Prostate gland (tissue), 2 donors: ENCODE data around the gene CLEC9A.

- PRO-cap, result unidirectional peak, plus-strand start at chr12:8681600
- RAMPAGE, long total RNA, 2 experiments, result no peak in any of the 2 experiments
Observed at GRCh38 chr12:8680993-8682048, 16.5 kb upstream of the RIMKLB start.

GRCh38 chr12:8697012-8697674, 648 bp upstream of the RIMKLB start:
- PRO-cap, result unidirectional peak, plus-strand start at chr12:8697414; bidirectional peak, plus-strand start at chr12:8697626, minus-strand start at chr12:8697557
- RAMPAGE, long total RNA, 2 experiments, result no peak in any of the 2 experiments

- PRO-cap, result no peak
- RAMPAGE, long total RNA, 2 experiments, result no peak in any of the 2 experiments
Observed at GRCh38 chr12:8779109-8779779, 43.2 kb upstream of the A2ML1 start.

- PRO-cap, result no peak
- RAMPAGE, long total RNA, 2 experiments, result no peak in any of the 2 experiments
Observed at GRCh38 chr12:8987463-8988162, 1.7 kb upstream of the KLRG1 start.

DNA sequence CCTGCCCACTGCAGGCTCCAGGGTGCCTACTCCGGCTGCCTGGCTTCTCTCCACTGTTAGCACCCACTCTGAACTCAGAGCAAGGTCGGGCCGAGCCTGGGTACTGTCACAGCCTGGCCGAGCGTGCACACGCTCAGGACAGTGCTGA, 50.5 kb downstream of the A2M start:
- PRO-cap, result no peak
- RAMPAGE, long total RNA, 2 experiments, result no peak in any of the 2 experiments

DNA sequence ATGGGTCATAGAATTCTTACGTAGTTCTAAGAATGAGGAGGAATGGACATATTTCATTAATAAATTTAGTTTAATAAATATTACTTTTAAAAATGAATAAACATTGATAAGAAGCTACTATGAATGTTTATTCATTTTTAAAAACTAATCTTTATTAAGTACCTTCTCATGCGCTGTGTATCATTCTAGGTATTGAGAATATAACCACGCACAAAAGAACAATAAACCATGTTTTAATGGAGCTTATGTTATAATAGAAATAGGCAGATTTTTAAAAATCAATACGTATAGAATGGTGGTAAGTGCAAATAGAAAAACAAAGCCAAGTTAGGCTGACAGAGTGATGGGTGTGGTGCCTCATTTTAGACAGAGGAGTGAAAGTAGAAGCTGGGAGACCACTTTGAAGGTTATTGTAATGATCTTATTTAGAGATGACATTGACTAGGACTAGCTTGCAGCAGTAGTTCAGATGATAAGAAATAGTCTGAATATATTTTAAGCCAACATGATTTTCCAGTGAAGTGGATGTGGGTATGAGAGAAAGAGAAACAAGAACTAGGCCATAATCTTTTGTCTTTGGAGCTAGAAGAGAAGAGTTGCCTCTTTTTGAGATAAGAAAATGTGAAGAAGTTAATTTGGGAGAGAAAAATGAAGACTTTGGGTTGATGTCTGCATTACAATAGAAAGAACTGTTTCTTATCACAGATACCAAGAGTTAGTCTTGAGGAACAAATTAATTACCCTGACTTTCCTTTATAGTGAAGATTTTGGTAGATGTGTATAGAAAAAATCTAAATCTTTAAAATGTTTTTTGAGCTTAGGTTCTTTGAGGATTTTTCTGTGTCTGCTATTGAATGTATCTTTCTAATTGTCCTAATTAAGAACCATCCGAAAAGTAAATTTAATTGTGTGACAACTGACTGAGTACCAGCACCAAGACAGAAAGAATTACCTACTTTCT, 4.4 kb downstream of the A2M start:
- PRO-cap, result no peak
- RAMPAGE, long total RNA, 2 experiments, result no peak in any of the 2 experiments

DNA sequence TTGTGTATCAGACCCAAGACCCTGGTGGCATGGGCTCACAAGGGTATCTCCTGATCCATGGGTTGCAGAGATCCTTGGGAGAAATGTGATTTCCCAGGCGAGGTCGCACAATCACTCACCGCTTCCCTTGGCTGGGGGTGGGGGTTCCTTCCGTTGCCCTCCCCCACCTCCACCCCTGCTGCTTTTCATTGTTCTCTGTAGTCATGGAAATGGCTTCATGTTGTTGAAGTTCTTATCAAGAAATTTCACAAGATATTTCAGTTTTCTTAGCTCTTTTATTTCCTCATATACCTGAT, 40.9 kb downstream of the PZP start:
- PRO-cap, result no peak
- RAMPAGE, long total RNA, 2 experiments, result no peak in any of the 2 experiments

GRCh38 chr12:9283478-9284176, 75.4 kb upstream of the PZP start:
- PRO-cap, result bidirectional peak, plus-strand start at chr12:9284026, minus-strand start at chr12:9283890
- RAMPAGE, long total RNA, 2 experiments, result start-site peak on the plus strand in 2 of 2 experiments, at chr12:9283629-9284064 at its widest, 12 to 18 reads per replicate

DNA sequence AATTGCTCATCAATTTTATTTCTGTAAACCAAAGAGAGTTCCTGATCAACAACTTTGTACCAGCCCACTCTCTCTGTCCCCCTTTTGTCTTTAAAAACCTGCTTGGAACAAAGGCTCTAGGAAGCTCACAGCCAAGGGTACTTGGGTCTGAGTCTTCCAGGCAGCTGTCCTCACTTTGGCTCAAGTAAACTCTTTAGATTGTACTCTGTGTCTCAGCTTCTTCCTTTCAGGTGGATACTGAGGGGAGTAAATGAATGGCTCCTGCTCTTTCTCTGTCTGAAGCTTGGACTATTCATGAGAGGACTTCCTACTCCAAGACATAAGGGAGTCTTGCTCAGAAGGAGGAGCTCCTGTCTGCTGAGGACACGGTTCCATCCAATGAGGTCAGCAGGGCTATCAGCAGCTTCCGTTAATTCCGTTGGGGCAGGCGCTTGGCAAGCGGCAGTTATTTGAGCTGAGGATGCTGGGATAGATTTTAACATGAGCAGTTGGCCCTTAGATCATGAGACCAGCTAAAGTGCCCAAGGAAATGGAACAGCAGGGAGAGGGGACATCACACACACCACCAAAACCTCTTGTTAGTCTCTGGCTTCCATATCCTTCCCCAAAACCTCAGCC, 138.5 kb upstream of the PZP start:
- PRO-cap, result no peak
- RAMPAGE, long total RNA, 2 experiments, result start-site peak on the plus strand in 1 of 2 experiments, centred at position 472 of the sequence, 12 reads per replicate

DNA sequence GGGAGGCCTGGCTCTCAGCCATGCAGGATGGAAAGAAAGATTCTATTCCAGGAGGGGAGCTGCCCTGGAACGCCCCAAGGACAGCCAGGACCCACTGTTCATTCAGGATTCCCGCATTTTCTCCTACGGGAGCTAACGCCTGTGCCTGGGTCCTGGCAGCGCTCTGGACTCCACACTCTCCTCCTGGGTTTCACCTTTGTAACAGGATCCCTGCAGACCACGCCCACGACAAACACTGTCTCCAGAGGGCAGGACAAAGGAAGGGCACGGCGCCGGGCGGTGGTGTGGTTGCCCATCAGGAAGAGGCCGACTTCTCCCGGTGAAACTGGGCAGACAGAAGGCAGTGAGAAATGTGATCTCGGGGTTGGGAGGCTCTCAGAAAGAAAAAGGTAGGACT, 189.3 kb downstream of the KLRB1 start:
- PRO-cap, result unidirectional peak, minus-strand start at position 165 of the sequence
- RAMPAGE, long total RNA, 2 experiments, result no peak in any of the 2 experiments

- PRO-cap, result bidirectional peak, plus-strand start at chr12:9447988, minus-strand start at chr12:9447852; bidirectional peak, plus-strand start at chr12:9448287, minus-strand start at chr12:9448225
- RAMPAGE, long total RNA, 2 experiments, result start-site peak on the plus strand in 1 of 2 experiments, at chr12:9448287-9448331 at its widest, 8 reads per replicate; start-site peak on the minus strand in 2 of 2 experiments, at chr12:9448156-9448238 at its widest, 31 to 34 reads per replicate
Observed at GRCh38 chr12:9447729-9448607, 159.7 kb downstream of the KLRB1 start.

DNA sequence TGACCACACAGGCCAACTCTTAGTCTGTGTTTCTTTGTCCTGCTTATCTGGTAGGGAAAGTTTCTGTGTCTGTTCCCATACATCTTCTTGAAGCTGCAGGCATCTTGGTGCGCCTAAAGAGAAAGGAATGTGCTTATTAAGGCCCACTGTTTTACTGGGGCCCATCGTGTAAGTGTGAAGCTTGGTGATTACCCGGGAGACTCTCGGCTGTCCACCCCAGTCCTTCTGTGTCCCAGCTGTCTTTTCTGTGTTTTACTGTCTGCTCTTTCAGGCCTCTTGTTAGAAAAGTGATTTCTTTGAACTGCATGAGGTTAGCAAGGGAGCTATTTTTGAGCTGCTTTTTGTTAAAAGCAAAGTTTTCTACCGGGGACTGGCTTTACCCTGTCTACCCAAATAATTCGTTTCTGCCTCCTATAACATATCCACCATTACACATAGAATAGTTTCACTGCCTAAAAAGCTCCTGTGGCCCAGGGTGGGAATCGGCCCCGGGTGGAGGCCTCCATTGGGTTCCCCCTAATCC, 22.2 kb upstream of the CLEC2D start:
- PRO-cap, result no peak
- RAMPAGE, long total RNA, 2 experiments, result no peak in any of the 2 experiments

DNA sequence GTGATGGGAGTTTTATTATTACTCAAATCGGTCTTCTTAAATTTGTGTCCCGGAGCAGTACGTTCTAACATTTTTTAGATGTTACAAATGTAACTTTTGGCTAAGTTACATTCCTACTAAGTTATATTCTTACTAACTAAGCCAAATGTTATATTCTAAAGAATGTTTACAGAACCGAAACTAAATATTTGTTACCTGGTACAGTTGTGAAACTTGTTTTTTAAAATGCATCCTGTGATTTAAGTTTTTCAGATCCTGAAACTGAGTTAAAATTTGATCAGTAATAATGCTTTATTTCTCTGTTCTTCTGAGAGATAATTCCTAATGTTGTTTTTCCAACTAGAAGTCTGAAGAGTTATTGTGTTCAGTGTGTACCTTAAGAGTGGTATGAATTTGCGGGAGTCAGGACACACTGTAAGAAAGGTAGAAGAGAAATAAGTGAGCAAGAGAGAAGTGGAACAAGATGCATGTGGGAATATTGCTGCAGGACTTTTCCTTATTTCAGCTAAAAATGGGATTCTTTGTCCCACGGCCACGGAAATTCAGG, 20.5 kb upstream of the CLEC2D start:
- PRO-cap, result no peak
- RAMPAGE, long total RNA, 2 experiments, result no peak in any of the 2 experiments

DNA sequence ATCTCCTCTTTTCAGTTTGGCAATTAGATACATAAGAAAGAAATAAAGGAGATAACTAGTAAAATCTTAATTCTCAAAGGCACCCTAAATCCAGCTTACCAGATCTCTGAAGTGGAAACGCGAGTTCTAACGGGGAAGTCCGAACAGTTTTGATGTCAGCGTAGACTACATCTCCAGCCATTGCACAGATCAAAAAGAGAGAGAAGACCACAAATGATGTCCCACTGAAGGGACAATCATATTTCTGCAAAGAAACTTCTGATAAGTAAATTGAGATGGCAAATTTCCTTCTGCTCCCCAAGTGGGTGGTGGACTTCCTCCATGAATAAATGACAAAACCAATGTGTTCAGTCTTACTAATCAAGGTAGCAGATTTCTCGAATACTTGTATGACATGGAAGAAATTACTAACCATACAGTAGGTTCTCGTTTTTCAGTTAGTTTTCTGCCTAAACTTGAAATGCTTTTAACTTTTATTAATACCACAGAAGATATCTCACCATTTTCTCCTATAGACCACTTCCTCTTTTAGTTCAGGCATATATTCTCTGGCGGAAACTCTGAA, 27.8 kb downstream of the CD69 start:
- PRO-cap, result no peak
- RAMPAGE, long total RNA, 2 experiments, result no peak in any of the 2 experiments

GRCh38 chr12:9736787-9737211, 23.9 kb downstream of the CD69 start:
- PRO-cap, result no peak
- RAMPAGE, long total RNA, 2 experiments, result no peak in any of the 2 experiments

- PRO-cap, result bidirectional peak, plus-strand start at chr12:9739303, minus-strand start at chr12:9739158
- RAMPAGE, long total RNA, 2 experiments, result no peak in any of the 2 experiments
Observed at GRCh38 chr12:9738923-9739694, 21.6 kb downstream of the CD69 start.

DNA sequence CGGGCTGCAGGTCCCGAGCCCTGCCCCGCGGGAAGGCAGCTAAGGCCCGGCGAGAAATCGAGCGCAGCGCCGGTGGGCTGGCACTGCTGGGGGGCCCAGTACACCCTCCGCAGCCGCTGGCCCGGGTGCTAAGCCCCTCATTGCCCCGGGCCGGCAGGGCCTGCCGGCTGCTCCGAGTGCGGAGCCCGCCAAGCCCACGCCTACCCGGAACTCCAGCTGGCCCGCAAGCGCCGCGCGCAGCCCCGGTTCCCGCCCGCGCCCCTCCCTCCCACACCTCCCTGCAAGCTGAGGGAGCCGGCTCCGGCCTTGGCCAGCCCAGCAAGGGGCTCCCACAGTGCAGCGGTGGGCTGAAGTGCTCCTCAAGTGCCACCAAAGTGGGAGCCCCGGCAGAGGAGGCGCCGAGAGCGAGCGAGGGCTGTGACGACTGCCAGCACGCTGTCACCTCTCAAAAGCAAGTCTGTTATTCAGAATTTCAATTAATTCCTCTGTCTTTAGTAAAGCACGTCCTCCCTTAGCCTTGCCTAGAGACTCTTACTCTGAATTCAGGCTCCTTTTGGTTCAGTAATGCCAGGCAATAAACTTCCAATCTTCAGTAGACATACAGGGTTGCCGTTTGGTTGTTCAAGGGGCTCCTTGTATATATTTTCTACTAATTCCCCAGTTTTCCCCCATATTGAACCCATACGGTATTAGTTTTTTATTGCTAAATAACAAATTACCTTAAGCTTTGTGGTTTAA, 20.8 kb downstream of the CD69 start:
- PRO-cap, result unidirectional peak, minus-strand start at position 202 of the sequence
- RAMPAGE, long total RNA, 2 experiments, result start-site peak on the plus strand in 1 of 2 experiments, centred at position 287 of the sequence, 9 reads per replicate

- PRO-cap, result bidirectional peak, plus-strand start at chr12:9740560, minus-strand start at chr12:9740559
- RAMPAGE, long total RNA, 2 experiments, result no peak in any of the 2 experiments
Observed at GRCh38 chr12:9740433-9740838, 20.3 kb downstream of the CD69 start.

GRCh38 chr12:9757256-9758070, 3.2 kb downstream of the CD69 start:
- PRO-cap, result no peak
- RAMPAGE, long total RNA, 2 experiments, result no peak in any of the 2 experiments

DNA sequence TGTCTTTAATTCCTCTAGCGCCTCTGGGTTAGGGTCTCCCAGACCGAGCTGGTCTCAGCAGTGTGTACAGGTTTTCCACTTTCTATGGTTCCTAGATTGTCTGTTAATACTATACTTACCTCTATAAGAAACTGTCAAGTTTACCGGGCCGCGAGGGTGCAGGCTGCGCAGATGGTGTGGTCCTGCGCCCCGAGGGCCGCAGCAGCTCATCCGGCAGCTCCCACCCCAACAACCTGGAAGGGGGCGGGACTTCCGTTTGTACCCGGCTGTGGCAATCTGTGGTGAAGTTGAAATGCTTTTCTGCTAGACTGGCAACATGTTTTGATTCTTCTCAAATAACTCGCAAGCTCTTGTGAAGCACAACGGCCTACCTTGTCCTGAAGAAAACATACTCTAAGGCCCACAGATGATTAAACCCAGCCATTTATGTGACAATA, at the start of gene CLEC9A:
Gene CLEC9A, plus strand, starts transcription at position 259 of the 437 bp plus-strand sequence.
- PRO-cap, result no peak
- RAMPAGE, long total RNA, 2 experiments, result start-site peak on the minus strand in 1 of 2 experiments, centred at position 216 of the sequence, 16 reads per replicate